GM12878 (cell line): Measurements from ENCODE around the genes PHKA1, CYLC1 and HDX.

DNA sequence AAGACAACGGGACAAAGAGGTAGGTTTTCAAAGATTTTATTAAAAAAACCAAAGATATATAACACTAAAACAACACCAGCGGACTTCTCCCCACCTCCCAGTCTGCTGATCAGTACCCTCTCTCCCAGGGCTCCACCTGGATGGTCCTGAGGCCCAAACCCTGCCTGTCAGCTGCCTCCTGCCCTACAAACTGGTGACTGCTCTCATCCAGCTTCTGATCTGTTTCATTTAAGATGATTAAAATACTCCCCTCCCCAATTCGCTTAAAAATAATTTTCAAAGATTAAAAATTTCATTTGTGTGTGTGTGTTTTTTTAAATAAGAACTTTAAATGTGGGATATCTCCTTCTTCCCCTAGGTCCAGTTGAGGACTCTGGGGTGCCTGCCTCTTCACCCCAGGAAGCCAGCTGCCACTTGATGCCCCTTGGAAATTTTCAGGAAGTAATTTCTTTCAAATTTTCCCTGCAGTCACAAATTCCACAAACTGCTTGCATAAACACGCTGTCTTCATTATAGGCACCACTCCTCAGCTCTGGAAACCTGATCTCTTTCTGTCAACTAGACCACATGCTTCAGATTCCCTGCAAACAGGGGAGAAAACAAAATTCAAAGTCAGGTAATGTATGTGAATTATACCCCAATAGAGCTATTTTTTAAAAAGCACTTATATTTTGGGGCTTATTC lies 23.9 kb upstream of the CITED1 start:
- RAMPAGE, long total RNA, result no peak
- RRBS, 2 experiments, result no CpG with 5 or more reads among the region's 4 CpGs
CAGE:
- cytosol, long polyA minus RNA, result no peak
- cytosol, long polyA plus RNA, result start-site peak on the minus strand centred at position 128 of the sequence, 102 bp wide, 24 and 32 reads in 2 replicates
- long polyA plus RNA, result no peak
- nucleolus, long total RNA, result no peak
- nucleus, long polyA plus RNA, result no peak
- nucleus, long total RNA, result no peak

GRCh38 chrX:72347411-72347763 lies 41.7 kb upstream of the CITED1 start:
- RAMPAGE, long total RNA, result no peak
- RRBS, 2 experiments, result no CpG with 5 or more reads among the region's 2 CpGs
CAGE:
- cytosol, long polyA minus RNA, result no peak
- cytosol, long polyA plus RNA, result no peak
- long polyA plus RNA, result no peak
- nucleolus, long total RNA, result no peak
- nucleus, long polyA plus RNA, result no peak
- nucleus, long total RNA, result no peak

DNA sequence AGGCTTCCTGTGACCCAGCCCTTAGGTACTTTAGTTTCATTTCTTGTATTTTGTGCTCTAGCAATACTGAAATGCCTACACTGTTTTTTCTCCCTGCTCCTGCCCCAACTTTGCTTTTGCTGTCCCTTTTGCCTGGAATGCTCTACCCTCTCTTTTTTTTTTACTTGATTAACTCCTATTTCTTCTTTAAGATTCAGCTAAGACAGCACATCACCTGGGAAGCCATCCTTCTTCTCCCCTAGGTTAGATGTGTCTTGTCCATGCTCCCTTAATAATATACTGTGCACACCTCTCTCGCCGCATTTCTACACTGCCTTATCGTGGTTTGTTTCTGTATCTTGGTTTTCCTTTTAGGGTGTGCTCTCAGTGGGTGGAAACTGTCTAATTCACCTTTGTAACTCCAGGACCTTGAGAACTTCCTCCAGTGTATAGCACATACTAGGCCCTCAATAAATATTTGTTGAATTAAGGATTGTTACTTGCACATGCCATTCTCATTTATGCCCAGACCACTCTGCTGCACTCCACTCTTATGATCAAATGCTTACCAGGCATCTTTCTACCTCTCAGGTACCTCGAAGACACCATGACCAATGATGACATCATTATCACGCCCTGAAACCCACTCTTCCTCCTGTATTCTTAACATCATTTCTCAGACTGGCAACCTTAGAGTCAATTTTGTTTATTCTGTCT lies 46.4 kb downstream of the HDAC8 start:
- RAMPAGE, long total RNA, result no peak
- RRBS, 2 experiments, result no CpG with 5 or more reads among the region's 5 CpGs
CAGE:
- cytosol, long polyA minus RNA, result no peak
- cytosol, long polyA plus RNA, result no peak
- long polyA plus RNA, result no peak
- nucleolus, long total RNA, result no peak
- nucleus, long polyA plus RNA, result no peak
- nucleus, long total RNA, result no peak

DNA sequence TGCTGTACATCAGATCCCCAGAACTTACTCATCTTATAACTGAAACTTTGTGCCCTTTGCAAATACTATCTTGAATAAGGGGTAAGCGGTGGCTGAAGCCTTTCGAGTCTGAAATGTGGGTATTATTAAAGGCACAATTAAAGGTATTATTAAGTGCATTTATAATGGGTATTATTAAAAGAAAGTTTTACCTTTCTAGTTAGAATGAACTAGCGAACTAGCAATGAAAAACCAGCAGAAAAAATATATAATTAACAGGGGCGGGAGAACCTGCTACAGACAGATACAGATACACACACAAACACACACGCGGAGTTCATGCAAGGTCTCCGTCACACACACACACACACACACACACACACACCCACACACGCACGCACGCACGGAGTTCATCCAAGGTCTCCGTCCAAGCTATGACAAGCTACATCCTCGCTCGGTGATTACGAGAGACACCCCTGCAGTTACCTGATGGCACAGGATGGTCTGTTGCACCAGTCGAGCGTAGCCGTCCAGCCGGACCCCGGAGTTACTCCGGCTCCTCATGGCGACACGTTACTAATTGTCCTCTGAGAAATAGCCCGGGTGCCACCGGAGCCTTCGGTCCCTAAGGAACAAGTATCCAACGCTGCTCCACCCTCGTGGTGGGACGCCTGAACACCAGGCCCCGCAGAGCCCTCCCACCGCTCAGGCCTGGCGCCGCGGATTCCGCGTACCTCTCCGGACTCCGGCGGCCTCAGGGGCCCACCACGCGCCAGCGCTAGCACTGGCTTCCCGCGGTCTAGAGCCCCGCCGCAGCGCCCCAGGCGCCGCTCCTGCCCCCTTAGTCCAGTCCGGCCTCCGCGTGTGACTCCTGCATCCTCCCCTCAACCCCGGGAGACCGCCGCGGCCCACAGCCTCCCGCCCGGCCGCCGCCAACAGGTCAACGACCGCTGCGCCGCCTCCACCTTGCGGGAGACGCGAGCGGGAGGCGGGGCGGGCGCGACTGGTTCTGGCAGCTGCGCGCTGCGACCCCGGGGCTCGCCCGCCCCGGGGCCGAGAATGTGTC lies at the start of gene PHKA1:
TSS of gene PHKA1 (minus strand) at position 969 of the 1,045 bp plus-strand sequence.
- RAMPAGE, long total RNA, result no peak
- RRBS, 2 experiments, result 11% methylated on average over 13 of the region's 80 CpGs; no CpG with 5 or more reads in 1 of the 2 experiments
CAGE:
- cytosol, long polyA minus RNA, result no peak
- cytosol, long polyA plus RNA, result no peak
- long polyA plus RNA, result no peak
- nucleolus, long total RNA, result no peak
- nucleus, long polyA plus RNA, result no peak
- nucleus, long total RNA, result no peak

DNA sequence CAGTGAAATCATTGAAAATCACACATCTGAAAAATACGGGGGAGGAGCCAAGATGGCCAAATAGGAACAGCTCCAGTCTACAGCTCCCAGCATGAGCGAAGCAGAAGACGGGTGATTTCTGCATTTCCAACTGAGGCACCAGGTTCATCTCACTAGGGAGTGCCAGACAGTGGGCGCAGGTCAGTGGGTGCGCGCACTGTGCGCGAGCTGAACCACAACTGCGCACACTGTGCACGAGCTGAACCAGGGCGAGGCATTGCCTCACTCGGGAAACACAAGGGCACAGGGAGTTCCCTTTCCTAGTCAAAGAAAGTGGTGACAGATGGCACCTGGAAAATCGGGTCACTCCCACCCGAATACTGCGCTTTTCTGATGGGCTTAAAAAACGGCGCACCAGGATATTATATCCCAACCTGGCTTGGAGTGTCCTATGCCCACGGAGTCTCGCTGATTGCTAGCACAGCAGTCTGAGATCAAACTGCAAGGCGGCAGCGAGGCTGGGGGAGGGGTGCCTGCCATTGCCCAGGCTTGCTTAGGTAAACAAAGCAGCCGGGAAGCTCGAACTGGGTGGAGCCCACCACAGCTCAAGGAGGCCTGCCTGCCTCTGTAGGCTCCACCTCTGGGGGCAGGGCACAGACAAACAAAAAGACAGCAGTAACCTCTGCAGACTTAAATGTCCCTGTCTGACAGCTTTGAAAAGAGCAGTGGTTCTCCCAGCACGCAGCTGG lies 51.9 kb upstream of the CHIC1 start:
- RAMPAGE, long total RNA, result no peak
- RRBS, 2 experiments, result no CpG with 5 or more reads among the region's 24 CpGs
CAGE:
- cytosol, long polyA minus RNA, result no peak
- cytosol, long polyA plus RNA, result no peak
- long polyA plus RNA, result no peak
- nucleolus, long total RNA, result no peak
- nucleus, long polyA plus RNA, result no peak
- nucleus, long total RNA, result no peak

- RAMPAGE, long total RNA, result no peak
- RRBS, 2 experiments, result no CpG with 5 or more reads among the region's 3 CpGs
CAGE:
- cytosol, long polyA minus RNA, result no peak
- cytosol, long polyA plus RNA, result no peak
- long polyA plus RNA, result no peak
- nucleolus, long total RNA, result no peak
- nucleus, long polyA plus RNA, result no peak
- nucleus, long total RNA, result no peak
Measured at GRCh38 chrX:73850195-73850895, 287.3 kb downstream of the CHIC1 start.

GRCh38 chrX:74221938-74222327 lies 82.0 kb upstream of the ZCCHC13 start:
- RAMPAGE, long total RNA, result no peak
CAGE:
- cytosol, long polyA minus RNA, result no peak
- cytosol, long polyA plus RNA, result no peak
- long polyA plus RNA, result no peak
- nucleolus, long total RNA, result no peak
- nucleus, long polyA plus RNA, result no peak
- nucleus, long total RNA, result no peak

GRCh38 chrX:74238605-74239784 lies 65.0 kb upstream of the ZCCHC13 start:
- RAMPAGE, long total RNA, result no peak
- RRBS, 2 experiments, result no CpG with 5 or more reads among the region's 2 CpGs
CAGE:
- cytosol, long polyA minus RNA, result no peak
- cytosol, long polyA plus RNA, result no peak
- long polyA plus RNA, result no peak
- nucleolus, long total RNA, result no peak
- nucleus, long polyA plus RNA, result no peak
- nucleus, long total RNA, result no peak

DNA sequence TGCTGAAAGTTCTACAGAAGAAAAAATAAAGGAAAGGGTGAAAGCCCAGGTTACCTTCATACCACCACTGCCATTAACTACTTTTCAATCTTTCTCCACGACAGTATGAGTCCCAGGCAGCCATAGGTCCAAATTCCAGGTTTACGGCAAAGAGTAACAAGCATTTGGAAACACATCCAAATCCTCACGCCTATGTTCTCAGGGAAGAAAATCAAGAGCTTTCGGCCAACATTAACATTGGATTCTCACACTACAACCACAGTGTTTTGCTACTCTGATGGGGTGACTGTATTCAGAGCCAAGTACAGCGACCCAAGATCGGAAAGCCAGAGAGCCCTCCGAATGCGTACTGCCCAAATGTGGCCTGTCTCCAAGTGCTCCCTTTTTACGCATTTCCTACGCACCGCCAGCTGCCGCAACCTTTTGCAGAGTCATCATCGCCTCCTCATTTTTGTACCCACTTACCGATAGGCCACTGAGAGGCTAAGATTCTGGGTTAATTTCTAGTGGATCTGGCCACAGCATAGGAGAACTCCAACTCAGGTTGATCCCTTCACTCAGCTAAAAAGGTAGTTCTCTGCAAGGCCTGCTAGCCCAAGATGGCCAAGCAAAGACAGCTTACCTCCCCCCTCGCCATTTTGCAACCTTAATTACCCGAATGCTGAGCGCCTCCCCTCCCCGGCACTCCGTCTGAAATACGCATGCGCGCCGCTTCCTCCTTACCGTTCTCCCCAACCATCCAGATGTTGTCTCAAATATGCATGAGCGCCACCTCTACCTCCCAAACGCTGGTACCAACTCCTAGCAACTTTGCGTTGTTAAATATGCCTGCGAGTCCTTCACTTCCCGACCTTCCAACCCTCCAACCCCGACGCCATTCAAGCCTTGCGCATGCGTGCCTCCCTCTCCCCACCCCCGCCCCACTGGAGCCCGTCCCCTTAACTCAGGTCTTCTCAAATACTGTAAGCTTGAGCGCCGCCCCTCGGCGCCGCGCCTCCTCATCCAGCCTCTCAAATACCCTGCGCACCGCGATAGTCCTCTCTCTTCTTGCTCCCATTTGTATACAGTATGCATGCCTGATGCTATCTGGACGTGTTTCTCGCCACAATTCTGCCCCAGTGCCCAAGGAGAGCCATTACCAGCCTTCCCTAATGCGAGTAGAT lies 11.9 kb upstream of the ZCCHC13 start:
- RAMPAGE, long total RNA, result start-site peak on the minus strand centred at position 668 of the sequence, 67 bp wide, 33 and 39 reads in 2 replicates; start-site peak on the minus strand centred at position 864 of the sequence, 137 bp wide, 45 and 86 reads in 2 replicates
- RRBS, 2 experiments, result no CpG with 5 or more reads among the region's 47 CpGs
CAGE:
- cytosol, long polyA minus RNA, result no peak
- cytosol, long polyA plus RNA, result start-site peak on the minus strand centred at position 853 of the sequence, 126 bp wide, 41 and 31 reads in 2 replicates
- long polyA plus RNA, result start-site peak on the minus strand centred at position 867 of the sequence, 56 bp wide, 61 and 46 reads in 2 replicates
- nucleolus, long total RNA, result no peak
- nucleus, long polyA plus RNA, result start-site peak on the minus strand centred at position 653 of the sequence, 52 bp wide, 193 and 275 reads in 2 replicates; start-site peak on the minus strand centred at position 869 of the sequence, 63 bp wide, 44 and 397 reads in 2 replicates
- nucleus, long total RNA, result no peak

- RAMPAGE, long total RNA, result no peak
- RRBS, 2 experiments, result no CpG with 5 or more reads among the region's 29 CpGs
CAGE:
- cytosol, long polyA minus RNA, result no peak
- cytosol, long polyA plus RNA, result no peak
- long polyA plus RNA, result no peak
- nucleolus, long total RNA, result no peak
- nucleus, long polyA plus RNA, result no peak
- nucleus, long total RNA, result no peak
Measured at GRCh38 chrX:77046048-77046799, 401.0 kb upstream of the FGF16 start.

DNA sequence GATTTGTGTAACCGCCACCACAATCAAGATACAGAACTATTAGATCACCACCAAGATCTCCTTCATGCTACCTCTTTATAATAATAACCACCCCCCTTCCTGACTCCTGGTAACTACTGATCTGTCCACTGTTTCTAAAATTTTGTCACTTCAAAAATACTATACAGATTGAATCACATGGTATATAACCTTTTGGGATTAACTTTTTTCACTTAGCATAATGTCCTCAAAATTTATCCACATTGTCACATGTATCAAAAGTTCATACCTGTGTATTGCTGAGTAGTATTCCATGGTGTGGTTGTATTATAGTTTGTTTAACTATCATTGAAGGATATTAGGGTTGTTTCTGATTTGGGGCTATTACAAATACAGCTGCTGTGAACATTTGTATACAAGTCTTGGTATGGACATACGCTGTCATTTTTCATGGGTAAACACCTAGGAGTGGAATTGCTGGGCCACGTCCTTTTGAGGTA lies 3.3 kb downstream of the PGK1 start:
- RAMPAGE, long total RNA, result no peak
- RRBS, 2 experiments, result no CpG with 5 or more reads among the region's 3 CpGs
CAGE:
- cytosol, long polyA minus RNA, result no peak
- cytosol, long polyA plus RNA, result no peak
- long polyA plus RNA, result no peak
- nucleolus, long total RNA, result no peak
- nucleus, long polyA plus RNA, result no peak
- nucleus, long total RNA, result no peak

DNA sequence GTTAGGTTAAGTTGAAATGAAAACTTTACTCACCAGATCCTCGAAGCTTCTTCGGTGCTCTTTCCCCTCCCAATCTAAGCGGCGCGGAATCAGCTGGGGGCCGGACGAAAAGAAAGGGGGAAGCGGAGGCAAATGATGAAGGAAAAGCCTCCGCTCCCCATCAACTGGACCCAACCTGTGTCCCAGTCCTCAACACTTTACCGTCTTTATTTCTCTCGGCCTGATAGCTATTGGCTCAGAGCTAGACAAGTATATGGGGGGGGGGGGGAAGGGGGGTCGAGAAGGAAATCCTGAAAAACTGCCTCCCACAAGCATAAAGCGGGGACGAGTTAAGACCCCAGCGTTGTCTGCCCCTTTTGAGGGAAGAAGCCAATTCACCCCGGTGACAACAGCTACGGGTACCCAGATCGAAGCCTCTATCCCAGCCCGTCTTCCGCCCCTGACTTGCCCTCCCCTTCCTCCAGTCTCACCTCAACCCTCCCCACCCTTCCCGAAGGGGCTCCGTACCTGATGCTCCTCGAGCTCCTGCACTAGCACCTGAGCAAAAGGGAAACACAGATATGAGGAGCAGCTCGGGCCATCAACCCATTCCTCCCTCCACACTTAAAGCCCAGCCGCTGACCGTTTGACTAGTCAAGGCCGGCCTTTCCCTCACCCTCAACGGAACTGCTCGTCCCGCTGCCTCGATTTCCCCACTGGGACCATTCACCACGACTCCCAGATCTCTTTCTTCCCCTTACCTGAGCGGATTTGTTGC lies 993 bp downstream of the BRWD3 start:
- RAMPAGE, long total RNA, result start-site peak on the plus strand centred at position 494 of the sequence, 69 bp wide, 7 and 6 reads in 2 replicates
- RRBS, 2 experiments, result no CpG with 5 or more reads among the region's 33 CpGs
CAGE:
- cytosol, long polyA minus RNA, result start-site peak on the minus strand centred at position 90 of the sequence, 10 bp wide, 14 reads; start-site peak on the minus strand centred at position 428 of the sequence, 10 bp wide, 23 reads
- cytosol, long polyA plus RNA, result no peak
- long polyA plus RNA, result no peak
- nucleolus, long total RNA, result no peak
- nucleus, long polyA plus RNA, result start-site peak on the minus strand centred at position 420 of the sequence, 124 bp wide, 51 and 65 reads in 2 replicates
- nucleus, long total RNA, result no peak

- RAMPAGE, long total RNA, result no peak
- RRBS, 2 experiments, result no CpG with 5 or more reads among the region's 2 CpGs
CAGE:
- cytosol, long polyA minus RNA, result no peak
- cytosol, long polyA plus RNA, result no peak
- long polyA plus RNA, result no peak
- nucleolus, long total RNA, result no peak
- nucleus, long polyA plus RNA, result no peak
- nucleus, long total RNA, result no peak
Measured at GRCh38 chrX:83861018-83861304, at the start of gene CYLC1. Gene CYLC1 (plus strand): TSS chrX:83861146.

GRCh38 chrX:84502367-84502688 lies at the start of gene HDX:
Gene HDX (minus strand): TSS chrX:84502453.
- RAMPAGE, long total RNA, result no peak
- RRBS, 2 experiments, result no CpG with 5 or more reads among the region's 13 CpGs
CAGE:
- cytosol, long polyA minus RNA, result no peak
- cytosol, long polyA plus RNA, result no peak
- long polyA plus RNA, result no peak
- nucleolus, long total RNA, result no peak
- nucleus, long polyA plus RNA, result no peak
- nucleus, long total RNA, result no peak

- RAMPAGE, long total RNA, result no peak
- RRBS, 2 experiments, result no CpG with 5 or more reads among the region's 8 CpGs
CAGE:
- cytosol, long polyA minus RNA, result no peak
- cytosol, long polyA plus RNA, result no peak
- long polyA plus RNA, result no peak
- nucleolus, long total RNA, result no peak
- nucleus, long polyA plus RNA, result no peak
- nucleus, long total RNA, result no peak
Measured at GRCh38 chrX:84737333-84738136, 235.3 kb upstream of the HDX start.

DNA sequence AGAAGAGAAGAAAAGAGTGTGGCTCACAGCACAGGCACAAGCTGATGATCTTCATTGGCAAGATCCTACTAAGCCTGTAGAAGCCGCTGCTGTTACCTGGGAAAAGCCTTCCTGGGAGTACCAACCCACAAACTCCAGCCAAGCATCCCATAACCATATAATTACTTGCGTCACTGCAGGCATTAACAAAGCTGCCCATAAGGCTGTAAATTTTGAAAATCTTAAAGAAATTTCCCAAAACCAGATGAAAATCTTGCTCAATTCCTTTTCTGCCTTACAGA lies 237.8 kb upstream of the HDX start:
- RAMPAGE, long total RNA, result no peak
- RRBS, 2 experiments, result no CpG with 5 or more reads among the region's 2 CpGs
CAGE:
- cytosol, long polyA minus RNA, result no peak
- cytosol, long polyA plus RNA, result no peak
- long polyA plus RNA, result no peak
- nucleolus, long total RNA, result no peak
- nucleus, long polyA plus RNA, result no peak
- nucleus, long total RNA, result no peak

DNA sequence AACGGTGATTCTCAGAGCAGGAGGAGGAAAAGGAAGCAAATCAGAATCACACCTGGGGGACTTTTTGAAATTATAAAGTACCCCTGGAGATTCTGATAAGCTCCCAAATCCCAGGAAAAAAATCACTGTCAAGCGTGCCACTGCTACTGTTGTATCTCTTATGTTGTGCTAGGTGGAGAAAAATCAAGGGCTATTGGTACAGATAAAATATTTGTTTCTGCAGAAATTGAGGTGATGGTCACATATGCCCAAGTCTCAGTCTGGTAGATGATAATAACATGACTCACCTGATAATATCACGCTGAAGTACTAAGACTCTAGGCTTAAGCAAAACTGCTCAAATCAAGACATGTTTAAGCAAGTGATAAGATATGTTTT lies 143.8 kb downstream of the CHM start:
- RAMPAGE, long total RNA, result no peak
- RRBS, 2 experiments, result no CpG with 5 or more reads among the region's 3 CpGs
CAGE:
- cytosol, long polyA minus RNA, result no peak
- cytosol, long polyA plus RNA, result no peak
- long polyA plus RNA, result no peak
- nucleolus, long total RNA, result no peak
- nucleus, long polyA plus RNA, result no peak
- nucleus, long total RNA, result no peak

DNA sequence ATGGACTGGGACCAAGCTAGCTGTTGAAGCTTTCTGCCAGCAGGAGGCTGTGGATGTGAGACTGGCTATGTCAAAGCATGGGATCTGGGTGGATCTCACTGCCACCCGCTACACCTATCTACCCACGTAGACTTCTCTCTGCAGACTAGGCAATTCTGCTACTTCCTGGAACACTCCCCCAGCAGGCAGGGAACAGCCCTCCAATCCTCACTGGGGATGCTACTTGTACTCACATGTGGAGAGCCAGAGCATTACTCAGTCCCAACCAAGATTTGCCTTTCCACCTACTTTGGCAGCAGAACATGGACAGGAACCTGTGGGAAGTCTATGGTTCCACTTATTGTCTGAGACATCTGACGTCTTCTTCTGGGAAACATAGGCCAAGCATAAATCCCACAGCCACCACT lies 383.5 kb upstream of the CPXCR1 start:
- RAMPAGE, long total RNA, result no peak
- RRBS, 2 experiments, result no CpG with 5 or more reads among the region's 3 CpGs
CAGE:
- cytosol, long polyA minus RNA, result no peak
- cytosol, long polyA plus RNA, result no peak
- long polyA plus RNA, result no peak
- nucleolus, long total RNA, result no peak
- nucleus, long polyA plus RNA, result no peak
- nucleus, long total RNA, result no peak

GRCh38 chrX:88560572-88561140 lies 186.4 kb upstream of the CPXCR1 start:
- RAMPAGE, long total RNA, result no peak
- RRBS, 2 experiments, result no CpG with 5 or more reads among the region's 4 CpGs
CAGE:
- cytosol, long polyA minus RNA, result no peak
- cytosol, long polyA plus RNA, result no peak
- long polyA plus RNA, result no peak
- nucleolus, long total RNA, result no peak
- nucleus, long polyA plus RNA, result no peak
- nucleus, long total RNA, result no peak

GRCh38 chrX:89539080-89539503 lies 382.6 kb upstream of the TGIF2LX start:
- RAMPAGE, long total RNA, result no peak
- RRBS, 2 experiments, result no CpG with 5 or more reads among the region's 5 CpGs
CAGE:
- cytosol, long polyA minus RNA, result no peak
- cytosol, long polyA plus RNA, result no peak
- long polyA plus RNA, result no peak
- nucleolus, long total RNA, result no peak
- nucleus, long polyA plus RNA, result no peak
- nucleus, long total RNA, result no peak